Cardiac fibroblast (primary cell): ENCODE measurements around the genes CRTAC1 and ABCC2.

DNA sequence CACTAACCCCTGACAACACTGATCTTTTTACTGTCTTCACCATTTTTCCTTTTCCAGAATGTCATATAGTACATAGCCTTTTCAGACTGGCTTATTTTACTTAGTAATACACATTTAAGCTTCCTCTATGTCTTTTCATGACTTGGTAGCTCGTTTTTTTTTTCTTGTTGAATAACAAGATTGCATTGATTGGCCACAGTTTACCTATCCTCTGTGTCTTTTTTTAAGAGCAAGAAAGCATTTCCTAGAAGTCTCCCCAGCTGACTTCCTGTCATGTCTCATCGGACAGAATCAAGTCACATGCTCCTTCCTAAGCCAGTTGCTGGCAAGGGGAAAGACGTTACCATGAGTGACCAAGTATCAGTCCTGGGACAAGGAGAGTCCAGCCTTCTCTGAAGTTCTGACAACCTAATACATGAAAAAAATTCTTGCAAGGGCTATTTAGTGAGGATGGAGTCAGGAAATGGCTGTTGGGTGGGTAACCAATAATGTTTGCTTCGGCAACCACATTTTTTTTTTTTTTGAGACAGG is 24.8 kb upstream of the SFRP5 start:
- RRBS, result no CpG with 5 or more reads among the region's 4 CpGs

- RRBS, result 24% methylated on average over 4 of the region's 13 CpGs
Observed at GRCh38 chr10:97869247-97869771, 19.7 kb downstream of the GOLGA7B start.

- RRBS, result no CpG with 5 or more reads among the region's 3 CpGs
Observed at GRCh38 chr10:97882301-97882644, 32.6 kb downstream of the GOLGA7B start.

DNA sequence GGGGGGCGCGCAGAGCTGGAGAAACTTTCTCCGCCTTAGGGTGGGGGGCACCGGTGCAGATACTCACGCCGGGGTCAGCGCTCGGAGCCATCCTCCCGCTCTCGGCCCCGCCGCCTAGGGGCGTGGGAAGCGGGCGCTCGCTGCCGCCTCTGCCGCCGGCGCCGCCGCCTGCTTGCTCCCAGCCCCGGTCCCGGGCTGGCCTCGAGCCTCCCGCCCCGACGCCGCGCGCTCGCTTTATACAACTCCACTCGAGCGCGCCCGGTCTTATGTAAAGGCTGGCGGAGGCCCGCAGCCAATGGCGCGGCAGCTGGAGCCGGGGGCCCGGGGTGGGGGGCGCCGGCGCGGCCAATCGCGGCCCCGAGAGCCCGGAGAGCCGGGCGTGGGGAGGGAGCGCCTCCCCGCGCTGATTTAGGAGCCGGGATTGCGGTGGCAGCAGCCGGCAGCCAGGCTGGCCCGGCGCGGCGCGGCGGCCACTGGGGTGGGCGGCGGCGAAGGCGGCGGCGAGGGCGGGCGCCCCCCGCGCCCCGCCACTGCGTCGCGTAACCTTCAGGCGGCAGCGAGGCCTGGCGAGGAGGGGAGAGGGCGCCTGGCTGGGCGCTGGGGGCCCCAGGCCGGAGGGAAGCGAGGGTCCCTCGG is at the start of gene CRTAC1:
Gene CRTAC1 (minus strand): TSS at position 240 of the 636 bp plus-strand sequence.
- RRBS, result 2% methylated on average over 38 of the region's 86 CpGs

- RRBS, result 88% methylated on average over 2 of the region's 6 CpGs
Observed at GRCh38 chr10:98173092-98173631, 38.7 kb downstream of the R3HCC1L start.

DNA sequence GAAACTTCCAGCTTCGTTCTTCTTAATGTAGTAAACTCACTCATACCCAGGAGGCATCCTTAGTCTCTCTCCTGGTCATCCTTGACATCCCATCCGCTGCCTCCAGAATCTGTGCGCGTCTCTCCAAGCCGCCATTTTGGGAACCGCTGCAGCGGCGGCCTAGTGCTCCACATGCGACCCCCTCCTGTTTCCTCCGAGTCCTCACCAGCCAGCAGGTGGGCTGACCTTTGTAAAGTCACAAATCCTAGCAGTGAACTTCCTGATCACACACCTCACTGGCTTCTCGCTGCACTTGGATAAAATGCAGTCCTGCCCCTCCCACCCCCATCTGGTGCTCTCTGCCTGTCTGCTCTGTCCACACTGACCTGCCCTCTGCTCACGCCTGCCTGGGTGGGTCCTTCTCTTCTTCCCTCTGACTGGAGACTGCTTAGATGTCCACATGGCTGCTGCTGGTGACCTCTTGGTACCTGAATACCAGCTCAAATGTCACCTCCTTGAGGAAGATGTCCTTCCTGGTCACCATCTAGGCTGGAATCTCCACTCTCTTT is 11.7 kb downstream of the PYROXD2 start:
- RRBS, result no CpG with 5 or more reads among the region's 12 CpGs

DNA sequence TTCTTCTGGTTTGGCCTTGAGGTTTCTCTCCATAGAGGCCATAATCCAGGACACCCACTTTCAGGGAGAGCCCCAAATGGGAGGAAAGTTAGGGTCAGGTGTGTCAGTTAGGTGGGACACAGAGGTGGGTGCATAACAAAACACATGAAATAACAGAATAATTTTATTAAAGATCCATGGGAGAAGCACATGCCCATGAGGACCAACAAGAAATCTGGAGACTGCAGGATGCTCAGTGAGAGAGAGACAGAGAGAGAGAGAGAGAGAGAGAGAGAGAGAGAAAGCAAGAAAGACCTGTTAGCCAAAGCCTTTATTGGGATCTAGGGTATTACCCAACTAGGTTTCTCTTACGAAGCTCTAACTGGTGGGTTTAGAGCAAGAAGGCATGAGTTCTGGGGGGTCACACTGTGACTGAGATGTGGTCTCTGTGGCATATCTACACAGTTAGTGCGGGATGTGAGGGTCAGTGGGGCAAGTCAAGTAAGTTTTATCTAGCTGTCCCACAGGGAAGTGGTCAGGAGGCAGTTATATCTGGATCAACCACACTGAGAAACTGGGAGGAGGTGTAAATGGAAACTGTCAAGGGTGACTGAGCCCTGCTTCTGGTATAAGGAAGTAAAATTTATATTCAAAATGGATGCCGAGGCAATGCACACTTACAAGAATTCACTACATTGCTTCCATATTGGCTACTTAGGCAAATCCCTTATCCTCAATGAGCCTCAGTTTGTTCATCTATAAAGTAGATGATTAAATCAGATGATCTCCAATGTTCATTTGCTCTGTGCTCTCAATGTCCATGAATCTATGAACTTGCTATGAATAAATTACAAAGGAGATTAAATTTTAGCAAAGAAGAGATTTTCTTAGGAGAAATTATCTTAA is 331.5 kb upstream of the HPS1 start:
- RRBS, result no CpG with 5 or more reads among the region's 3 CpGs

DNA sequence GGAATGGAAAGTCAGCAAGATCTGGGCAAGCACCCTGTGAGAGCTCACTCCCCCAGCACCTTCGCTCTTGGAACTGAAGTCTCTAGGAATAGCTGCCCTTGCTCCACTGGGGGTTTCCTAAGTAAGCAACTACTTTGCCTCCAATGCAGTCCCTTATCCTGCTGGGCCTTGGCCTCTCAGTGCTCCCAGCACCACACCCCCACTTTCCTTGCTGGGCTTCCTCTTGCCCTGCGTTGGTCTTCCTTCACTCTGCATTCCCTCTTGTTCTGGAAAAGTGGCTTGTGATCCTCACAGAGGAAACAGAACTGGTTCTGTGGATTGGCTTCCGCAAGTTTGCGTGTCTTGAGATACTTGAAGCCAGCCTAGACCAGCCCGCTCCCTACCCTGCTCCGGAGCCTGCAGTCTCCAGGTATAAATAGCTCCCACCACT is 6.4 kb downstream of the NKX2-3 start:
- RRBS, result no CpG with 5 or more reads among the region's 6 CpGs

- RRBS, result no CpG with 5 or more reads among the region's 6 CpGs
Observed at GRCh38 chr10:99595794-99596270, 24.4 kb downstream of the SLC25A28 start.

- RRBS, result under 1% methylated on average over 14 of the region's 61 CpGs
Observed at GRCh38 chr10:99620640-99621179, 471 bp upstream of the SLC25A28 start.

DNA sequence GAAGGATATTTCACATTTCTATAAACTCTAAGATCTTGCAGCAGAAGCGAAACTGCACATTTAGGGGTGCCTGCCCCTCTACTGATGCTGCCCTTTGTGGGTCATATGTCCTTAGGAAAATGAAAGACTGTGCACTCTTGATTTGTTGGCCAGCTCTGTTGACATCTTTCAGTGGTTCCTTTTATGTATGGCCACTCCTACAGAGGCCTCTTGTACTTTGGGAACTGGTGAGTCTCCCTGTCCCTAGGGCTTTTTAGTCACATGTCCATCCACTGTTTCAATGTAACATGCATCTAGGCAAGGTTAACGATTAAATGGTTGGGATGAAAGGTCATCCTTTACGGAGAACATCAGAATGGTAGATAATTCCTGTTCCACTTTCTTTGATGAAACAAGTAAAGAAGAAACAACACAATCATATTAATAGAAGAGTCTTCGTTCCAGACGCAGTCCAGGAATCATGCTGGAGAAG is at the start of gene ABCC2:
Gene ABCC2 (plus strand): TSS at position 256 of the 472 bp plus-strand sequence.
- RRBS, result no CpG with 5 or more reads among the region's 5 CpGs

GRCh38 chr10:99929089-99930120 is 80.3 kb downstream of the DNMBP start:
- RRBS, result no CpG with 5 or more reads among the region's 13 CpGs

- RRBS, result no CpG with 5 or more reads among the region's 8 CpGs
Observed at GRCh38 chr10:99981539-99982245, 28.1 kb downstream of the DNMBP start.

DNA sequence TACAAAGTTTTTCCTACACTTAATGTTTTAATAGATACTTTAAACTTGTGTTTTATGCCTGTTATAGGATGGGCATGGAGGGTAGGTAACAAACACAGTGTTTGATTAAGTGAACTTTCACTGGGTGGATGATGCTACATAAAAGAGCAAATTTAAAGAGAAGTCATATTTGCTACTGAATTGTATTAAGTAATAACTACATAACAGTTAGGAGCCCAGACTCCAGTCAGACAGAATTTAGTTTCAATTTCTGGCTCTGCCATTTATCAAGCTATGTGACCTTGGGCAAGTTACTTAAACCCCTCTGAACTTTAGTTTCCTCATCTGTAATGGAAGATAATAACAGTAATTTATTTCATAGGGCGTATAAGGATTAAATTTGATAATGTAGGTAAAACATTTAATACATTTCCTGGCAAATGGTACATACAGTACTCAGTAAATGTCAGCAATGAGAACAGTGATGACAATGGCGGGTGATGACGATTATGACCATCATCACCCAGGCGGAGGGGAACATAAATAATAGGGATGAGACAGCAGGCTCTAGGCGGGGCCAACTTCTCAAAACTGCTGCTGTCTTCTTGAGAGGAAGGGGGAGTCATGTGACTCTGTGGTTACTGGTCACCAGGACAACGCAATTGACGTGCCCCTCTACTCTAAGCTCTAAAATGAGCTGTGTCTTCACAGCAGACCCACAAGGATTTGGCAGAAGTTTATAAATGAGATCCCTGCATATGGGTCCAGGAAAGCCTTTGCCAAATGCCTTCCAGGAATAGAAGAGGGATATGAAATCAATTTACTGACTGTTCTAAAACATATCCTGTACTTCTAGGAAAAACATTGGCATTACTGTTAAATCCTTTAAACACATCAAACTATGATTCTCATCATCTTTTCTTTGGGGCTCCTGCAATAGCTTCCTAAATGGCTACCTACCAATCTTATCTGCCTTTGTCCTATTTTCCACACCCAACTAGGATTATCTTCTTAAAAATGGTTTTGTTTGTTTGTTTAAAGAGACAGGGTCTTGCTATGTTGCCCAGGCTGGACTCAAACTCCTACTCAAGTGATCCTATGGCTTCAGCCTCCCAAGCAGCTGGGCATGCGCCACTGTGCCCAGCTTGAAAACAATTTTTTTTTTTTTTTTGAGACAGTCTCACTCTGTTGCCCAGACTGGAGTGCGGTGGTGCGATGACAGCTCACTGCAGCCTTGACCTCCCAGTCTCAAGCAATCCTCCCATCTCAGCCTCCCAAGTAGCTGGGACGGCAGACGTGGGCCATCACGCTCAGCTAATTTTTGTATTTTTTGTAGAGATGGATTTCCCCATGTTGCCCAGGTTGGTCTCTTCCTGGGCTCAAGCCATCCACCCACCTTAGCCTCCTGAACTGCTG is 15.3 kb downstream of the DNMBP start:
- RRBS, result no CpG with 5 or more reads among the region's 13 CpGs

DNA sequence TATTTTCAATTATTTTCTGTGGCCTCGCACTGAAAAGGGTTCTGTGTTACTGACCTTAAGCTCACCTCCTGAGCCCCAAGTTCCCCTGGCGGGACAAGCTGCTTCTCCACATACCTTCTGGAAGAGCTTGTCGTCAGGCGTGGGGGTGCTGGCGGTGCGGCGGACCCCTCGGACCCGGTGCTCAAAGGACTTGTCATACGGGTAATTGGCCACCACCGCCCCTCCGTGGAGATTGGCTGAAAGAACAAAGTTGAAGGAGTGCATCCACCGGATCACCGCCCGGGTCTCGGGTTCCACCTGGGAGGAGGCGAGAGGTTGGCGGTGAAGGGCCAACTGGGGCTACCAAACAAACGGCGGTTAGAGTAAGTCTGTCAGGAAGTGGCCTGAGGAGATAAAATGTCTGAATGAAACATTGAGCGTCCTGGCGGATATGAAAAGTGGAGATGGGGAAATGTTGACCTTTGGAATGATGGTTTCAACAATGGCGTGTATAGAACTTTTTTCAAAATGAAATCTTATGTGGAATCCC is 16.5 kb downstream of the CPN1 start:
- RRBS, result 21% methylated on average over 3 of the region's 23 CpGs

- RRBS, result no CpG with 5 or more reads among the region's 7 CpGs
Observed at GRCh38 chr10:100362177-100363015, 15.4 kb downstream of the SCD start.

DNA sequence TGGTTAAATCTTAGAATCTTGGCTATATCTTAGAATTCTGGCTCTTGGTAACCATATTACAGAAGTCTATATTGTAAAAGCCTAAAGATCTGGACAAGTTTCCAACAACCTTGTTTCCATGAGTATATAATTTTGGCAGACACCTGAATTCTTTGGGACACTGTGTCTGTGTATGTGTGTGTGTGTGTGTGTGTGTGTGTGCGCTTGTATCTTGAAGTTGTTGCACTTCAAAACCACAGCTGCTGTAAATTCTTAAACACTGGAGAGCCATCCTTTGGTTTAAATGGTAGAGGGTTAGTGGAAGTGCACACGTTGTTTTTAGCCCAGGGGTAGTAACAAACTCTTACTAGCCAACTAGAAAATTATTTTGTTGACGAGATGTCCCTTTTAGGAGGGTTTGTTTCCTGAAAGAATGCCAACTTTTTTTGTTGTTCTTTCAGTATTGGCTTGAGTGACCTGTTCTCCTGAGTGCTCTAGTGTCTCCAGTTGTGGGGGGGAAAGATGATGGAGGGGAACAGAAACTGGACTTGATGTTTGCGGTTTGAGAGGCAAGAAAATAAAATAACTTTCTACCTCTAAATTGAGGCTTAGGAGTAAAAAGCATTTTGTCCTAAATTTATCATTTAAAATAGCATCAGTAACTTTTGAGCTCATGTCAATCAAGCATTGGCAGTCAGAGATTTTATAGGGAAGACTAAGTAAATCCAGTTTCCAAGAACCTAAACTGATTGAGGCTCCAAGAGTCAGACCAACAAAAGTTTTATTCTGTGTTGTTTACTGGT is 6.4 kb upstream of the SEMA4G start:
- RRBS, result no CpG with 5 or more reads among the region's 4 CpGs

- RRBS, result no CpG with 5 or more reads among the region's 29 CpGs
Observed at GRCh38 chr10:101005192-101005774, 5.7 kb downstream of the LZTS2 start.

- RRBS, result 2% methylated on average over 7 of the region's 19 CpGs
Observed at GRCh38 chr10:101031836-101032206, 787 bp downstream of the SFXN3 start.

DNA sequence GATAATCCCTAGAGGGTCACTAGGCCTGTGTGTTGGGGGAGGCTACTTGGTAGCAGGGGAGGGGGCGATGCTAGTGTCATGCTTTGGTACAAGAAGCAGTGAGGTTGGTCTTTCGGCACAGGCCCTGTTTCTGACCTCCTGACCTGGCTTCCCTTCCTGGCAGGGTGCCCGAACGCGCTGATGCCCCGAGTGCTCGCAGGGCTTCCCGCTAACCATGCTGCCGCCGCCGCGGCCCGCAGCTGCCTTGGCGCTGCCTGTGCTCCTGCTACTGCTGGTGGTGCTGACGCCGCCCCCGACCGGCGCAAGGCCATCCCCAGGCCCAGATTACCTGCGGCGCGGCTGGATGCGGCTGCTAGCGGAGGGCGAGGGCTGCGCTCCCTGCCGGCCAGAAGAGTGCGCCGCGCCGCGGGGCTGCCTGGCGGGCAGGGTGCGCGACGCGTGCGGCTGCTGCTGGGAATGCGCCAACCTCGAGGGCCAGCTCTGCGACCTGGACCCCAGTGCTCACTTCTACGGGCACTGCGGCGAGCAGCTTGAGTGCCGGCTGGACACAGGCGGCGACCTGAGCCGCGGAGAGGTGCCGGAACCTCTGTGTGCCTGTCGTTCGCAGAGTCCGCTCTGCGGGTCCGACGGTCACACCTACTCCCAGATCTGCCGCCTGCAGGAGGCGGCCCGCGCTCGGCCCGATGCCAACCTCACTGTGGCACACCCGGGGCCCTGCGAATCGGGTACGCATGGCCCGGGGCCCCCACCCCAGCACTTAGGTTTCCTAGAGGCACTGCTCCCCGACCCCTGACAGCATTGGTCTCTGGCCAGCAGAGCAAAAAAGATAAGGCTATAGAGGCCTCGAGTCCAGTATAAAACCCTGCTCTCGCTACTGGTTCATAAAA is 833 bp downstream of the KAZALD1 start:
- RRBS, result 8% methylated on average over 13 of the region's 70 CpGs